Aortic smooth muscle cell (primary cell): ENCODE measurements around a stretch of chr5.

DNA sequence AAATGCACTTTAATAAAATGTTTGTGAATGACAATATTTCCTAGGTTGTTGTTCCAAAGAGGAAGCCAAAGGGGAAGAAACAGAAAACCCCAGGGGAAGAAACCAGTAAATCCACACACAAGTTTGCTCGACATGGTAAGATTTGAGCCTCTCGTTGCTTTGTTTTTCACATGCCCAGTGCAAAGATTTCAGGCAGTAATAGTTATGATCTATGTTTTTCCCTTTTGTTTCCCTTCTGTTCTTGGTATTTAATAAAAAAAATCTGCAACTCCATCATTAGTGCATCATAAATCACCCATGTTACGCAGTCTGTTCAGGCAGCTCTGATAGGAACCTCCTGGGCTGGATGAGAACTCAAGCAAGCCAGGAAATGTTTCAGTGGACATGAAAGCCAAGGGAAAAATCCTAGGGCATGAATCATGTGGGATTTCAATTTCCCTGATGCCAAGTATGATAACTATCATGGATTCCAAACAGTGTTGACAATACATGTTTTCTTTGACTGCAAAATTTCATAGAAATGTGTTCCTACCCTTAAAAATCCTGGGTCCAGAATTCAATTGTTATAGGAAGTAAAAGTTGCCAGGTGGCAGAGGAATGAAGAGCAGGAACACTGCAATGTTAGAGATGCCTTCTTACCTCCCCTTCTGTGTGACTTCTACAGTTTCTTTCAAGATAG lies 119.8 kb upstream of the TARS1 start:
- RRBS, result no CpG with 5 or more reads among the region's 3 CpGs

DNA sequence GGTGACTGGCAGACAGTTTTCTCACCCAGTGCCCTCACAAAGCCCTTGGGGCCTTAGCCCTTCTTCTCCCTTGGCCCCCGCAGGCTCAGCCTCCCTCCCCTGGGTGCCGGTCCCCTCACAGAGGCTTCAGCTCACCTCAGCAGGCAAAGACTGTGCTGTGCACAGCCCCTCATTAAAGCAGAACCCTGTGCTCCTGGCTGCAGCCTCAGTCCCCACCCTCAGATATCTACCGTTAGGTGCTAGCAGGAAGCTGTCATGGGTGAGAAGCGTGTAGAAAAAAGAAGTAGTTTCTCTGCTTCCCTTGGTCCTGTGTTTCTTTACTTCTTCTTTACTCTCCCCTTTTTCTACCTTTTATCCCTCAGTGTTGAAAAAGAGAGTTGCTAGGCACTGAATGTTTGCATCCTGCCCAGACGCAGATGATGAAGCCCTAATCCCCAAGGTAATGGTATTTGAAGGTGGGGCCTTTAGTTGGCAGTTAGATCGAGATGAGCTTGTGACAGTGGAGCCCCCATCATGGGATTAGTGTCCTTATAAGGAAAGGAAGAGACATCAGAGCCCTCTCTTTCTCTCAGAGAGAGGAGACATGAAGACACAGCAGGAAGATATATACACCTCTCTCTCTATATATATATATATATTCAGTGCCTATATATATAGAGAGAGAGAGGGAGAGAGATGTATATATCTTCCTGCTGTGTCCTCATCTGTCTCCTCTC lies 205.5 kb downstream of the ADAMTS12 start:
- RRBS, result no CpG with 5 or more reads among the region's 6 CpGs

GRCh38 chr5:33812727-33813183 lies 79.0 kb downstream of the ADAMTS12 start:
- RRBS, result no CpG with 5 or more reads among the region's 4 CpGs

GRCh38 chr5:33996486-33997211 lies 11.2 kb downstream of the AMACR start:
- RRBS, result no CpG with 5 or more reads among the region's 5 CpGs

DNA sequence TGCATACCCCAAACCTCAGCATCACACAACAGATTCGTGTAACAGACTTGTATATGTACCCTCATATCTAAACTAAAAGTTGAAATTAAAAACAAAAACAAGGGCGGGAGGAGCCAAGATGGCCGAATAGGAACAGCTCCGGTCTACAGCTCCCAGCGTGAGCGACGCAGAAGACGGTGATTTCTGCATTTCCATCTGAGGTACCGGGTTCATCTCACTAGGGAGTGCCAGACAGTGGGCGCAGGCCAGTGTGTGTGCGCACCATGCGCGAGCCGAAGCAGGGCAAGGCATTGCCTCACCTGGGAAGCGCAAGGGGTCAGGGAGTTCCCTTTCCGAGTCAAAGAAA lies 104.7 kb upstream of the C1QTNF3 start:
- RRBS, result no CpG with 5 or more reads among the region's 16 CpGs

DNA sequence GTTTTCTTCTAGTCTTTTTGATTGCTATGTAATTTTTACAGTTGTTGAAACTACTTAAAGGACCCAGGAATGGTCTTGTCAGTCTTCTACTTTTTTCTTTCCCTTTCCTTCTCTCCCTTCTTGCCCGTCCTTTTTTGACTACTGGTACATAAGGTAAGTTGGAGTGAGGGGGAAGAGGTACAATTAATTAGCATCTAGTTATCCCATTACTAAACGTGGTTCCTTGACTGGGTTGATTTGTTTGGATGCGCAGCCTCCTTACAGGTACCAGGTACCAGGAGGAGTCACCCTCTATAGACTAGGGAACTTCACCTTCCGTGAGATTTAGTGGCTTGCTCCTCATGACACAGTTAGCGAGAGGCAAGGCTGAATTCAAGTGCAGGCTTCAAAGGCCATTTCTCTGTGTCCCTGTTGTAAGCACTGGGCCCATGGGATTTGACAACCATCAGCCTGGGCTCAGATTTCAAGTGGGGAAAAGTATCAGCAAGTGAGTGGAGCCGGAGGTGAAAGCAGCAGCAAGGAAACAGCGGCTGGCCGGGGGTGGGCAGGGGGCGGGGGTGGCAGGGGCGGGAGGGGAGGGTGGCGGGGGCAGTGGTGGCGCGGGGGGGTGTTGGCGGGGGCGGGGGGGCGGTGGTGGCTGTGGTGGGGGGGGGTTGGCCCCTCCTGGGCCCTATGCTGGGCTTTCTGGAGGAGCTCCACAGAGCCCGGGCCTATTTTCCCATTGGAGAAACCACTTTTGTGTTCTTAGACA lies 165.7 kb upstream of the RAI14 start:
- RRBS, result no CpG with 5 or more reads among the region's 17 CpGs

DNA sequence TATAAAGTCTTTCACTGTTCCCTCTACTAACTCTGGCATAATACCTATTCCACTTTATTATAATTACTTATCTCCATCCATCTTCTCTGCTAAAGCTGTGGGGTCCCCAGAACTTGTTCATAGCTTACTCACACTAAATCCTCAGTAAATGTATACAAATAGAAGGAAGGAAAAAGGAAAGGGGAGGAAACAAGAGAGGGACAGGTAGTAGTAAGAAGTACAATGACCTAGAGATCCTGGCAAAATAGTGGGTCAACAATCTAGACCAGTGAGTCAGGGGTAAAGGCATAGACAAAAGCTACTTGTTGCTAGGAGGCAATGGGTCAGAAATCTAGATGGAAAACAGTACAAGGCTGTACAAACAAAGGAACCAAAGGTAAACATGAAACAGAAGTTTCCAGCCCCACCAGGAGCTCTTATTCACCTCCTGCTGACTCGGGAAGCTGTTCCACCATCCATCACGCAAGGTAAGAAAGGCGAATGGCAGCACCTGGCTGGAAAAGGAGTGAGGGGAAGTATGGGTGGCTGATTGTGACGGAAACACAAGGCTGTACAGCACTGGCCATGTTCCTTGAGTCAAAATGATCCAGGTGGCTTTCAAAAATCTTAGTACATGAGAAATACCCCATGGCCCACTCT lies 70.6 kb upstream of the RAI14 start:
- RRBS, result no CpG with 5 or more reads among the region's 4 CpGs

- RRBS, result no CpG with 5 or more reads among the region's 7 CpGs
Observed at GRCh38 chr5:34620274-34620756, 35.8 kb upstream of the RAI14 start.

DNA sequence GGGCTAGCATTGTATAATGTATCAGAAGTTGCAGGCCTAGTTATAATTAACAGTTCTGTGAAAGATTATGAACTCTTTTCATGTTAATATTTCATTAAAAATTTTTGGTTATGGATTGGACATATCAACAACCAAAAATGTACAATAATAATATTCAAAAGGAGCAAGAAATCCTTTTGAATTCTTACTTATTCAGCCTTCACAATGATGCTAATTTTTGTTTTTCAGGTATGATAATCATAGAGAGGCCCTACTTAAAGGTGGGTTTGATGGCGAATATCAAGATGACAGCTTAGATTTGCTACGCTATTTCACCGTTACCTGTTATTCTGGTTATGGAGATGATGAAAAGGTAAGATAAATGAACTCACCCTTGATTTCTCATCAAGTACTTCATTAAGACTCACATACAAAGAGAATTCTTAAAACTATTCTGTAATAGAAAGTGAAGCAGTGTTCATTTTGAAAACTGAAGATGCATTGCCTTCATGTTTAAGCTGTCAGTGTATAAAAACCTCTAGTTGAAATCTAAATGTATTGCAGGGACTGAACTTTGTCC lies 6.2 kb downstream of the DNAJC21 start:
- RRBS, result no CpG with 5 or more reads among the region's 3 CpGs

- RRBS, result no CpG with 5 or more reads among the region's 6 CpGs
Observed at GRCh38 chr5:35197997-35198504, 32.2 kb downstream of the PRLR start.

- RRBS, result no CpG with 5 or more reads among the region's 3 CpGs
Observed at GRCh38 chr5:35671508-35672065, 53.9 kb downstream of the SPEF2 start.

GRCh38 chr5:35817164-35817557 lies 39.5 kb upstream of the IL7R start:
- RRBS, result no CpG with 5 or more reads among the region's 1 CpG

GRCh38 chr5:35853349-35853970 lies 3.2 kb upstream of the IL7R start:
- RRBS, result no CpG with 5 or more reads among the region's 5 CpGs

- RRBS, result no CpG with 5 or more reads among the region's 5 CpGs
Observed at GRCh38 chr5:35855872-35856455, 727 bp upstream of the IL7R start.

- RRBS, result no CpG with 5 or more reads among the region's 7 CpGs
Observed at GRCh38 chr5:35858713-35859953, 2.4 kb downstream of the IL7R start.

GRCh38 chr5:36027023-36027404 lies 35.8 kb upstream of the UGT3A1 start:
- RRBS, result no CpG with 5 or more reads among the region's 6 CpGs

DNA sequence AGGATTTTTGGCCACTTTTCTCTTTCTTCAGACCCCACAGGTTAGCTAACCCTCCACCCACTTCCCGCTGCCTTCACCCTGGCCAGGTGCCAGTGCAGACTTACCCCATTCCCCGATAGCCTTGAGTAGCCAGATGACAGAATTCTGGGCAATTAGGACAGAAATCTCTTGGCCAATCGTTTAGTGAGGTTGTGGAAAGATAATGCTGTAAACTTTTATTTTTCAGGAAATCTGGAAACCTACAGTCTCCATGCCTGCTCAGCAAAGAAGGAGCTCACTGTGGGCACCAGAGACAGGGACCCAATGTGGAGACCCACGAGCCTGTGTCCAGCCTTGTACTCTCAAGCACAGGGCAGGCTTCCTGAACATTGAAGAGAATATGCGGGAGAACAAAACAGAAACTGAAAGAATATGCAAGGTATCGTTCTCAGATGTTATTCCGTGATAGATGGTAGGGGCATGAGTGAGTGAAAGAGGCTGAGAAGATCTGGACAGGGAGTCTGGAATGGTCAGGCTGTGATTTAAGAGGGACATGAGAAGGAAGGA lies 4.4 kb upstream of the UGT3A2 start:
- RRBS, result no CpG with 5 or more reads among the region's 7 CpGs

DNA sequence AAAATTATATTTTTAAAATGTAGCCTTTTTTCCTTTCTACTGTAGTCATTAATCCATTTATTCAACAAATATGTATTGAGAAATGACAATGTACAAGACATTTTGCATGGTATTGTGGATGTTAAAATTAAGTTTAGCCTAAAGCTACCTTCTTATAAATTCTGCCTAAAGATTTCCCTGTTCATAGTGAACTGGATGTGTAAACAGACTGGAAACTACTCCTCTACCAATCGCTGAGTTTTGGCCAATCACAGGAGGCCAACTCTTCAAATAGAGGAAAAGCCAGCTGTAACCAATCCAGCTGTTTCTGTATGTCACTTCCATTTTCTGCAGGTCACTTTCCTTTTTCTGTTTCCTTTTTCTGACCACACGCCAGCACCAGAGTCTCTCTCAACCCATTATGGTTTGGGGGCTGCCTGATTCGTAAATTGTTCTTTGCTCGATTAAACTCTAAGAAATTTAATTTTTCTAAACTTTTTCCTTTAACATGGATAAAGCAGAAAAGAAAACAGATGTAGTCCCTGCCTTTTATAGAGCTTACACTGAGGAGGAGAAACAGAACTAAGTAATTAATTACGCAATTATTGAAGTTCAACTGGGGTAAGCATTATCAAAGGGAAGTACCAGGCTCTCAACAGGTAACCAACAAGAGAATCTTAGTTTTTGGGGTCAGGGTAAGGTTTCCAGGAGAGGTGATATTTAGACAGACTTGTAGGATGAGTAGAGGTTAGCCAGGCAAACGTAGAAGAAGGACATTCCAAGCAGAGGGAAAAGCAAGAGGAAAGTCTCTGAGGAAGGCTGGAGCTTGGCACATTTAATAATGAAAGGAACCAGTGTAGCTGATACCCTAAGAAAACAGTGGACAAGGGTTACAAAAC lies 27.7 kb downstream of the RANBP3L start:
- RRBS, result no CpG with 5 or more reads among the region's 6 CpGs

DNA sequence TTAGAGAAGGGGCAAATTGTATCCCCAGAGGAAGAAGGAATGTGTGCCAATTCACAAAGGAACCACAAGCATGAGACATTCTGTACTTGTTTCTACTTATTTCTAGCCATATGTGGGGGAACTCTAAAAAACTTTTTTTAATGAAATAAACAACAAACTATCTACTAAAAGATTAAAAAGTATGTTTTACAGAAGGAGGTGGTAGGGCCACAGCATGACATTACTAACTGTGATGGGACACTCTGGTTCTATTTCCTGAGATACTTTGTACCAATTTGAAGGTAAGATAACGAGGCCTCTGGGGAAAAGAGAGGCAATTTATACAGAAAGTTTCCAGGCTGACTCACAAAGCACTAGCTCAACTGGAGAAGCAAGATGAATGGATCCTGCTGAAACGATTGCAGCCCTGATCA lies 22.5 kb downstream of the RANBP3L start:
- RRBS, result no CpG with 5 or more reads among the region's 2 CpGs

GRCh38 chr5:36481340-36481638 lies 125.1 kb upstream of the SLC1A3 start:
- RRBS, result no CpG with 5 or more reads among the region's 3 CpGs